ENCODE results near the genes WFDC2, SPINT3, PLTP, ZNF335 and NCOA5.

- PRO-cap, result bidirectional peak, plus-strand start at chr20:45117913, minus-strand start at chr20:45117738
- RAMPAGE, long total RNA, 4 experiments, result no peak in any of the 4 experiments
These were observed 2.6 kb upstream of the WFDC5 start for GRCh38 chr20:45117477-45118096.

GRCh38 chr20:45154583-45155112 lies 20.1 kb upstream of the PI3 start:
- PRO-cap, result no peak
- RAMPAGE, long total RNA, 4 experiments, result no peak in any of the 4 experiments

DNA sequence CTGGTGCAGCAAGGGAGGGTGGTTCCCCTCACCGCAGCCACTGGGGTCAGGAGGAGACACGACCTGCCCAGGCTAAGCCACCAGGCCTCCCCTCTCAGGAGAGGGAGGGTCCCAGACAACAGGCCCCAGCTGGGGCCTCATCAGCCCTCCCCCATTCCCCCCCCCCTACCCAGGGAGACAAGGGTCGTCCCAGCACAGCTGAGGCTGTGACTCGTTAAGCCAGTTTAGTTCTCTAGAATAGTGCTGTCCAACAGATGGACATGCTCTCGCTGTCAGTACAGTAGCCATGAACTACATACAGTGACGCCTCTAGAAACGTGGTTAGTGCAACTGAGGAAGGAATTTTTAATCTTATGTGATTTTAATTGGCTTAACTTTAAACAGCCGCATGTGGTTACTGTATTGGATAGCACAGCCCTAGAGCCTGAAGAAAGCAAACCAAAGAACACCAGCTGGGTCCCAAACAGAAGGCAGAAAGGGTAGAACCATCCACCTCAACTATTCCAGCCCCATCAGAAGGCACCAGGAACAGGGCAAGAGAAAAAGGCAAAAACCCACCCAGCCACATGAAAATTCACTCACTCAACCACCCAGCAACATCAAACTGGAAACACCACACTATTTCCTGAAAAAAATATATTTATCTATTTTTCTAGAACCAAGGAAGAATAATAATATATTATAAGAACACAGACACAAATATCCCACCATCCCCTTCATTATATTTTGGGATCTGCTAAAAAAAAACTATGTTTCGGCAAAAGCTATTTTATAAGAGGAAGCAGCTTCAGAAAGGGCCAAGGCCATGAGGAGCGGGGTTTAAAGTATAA lies 17.6 kb upstream of the MATN4 start:
- PRO-cap, result no peak
- RAMPAGE, long total RNA, 4 experiments, result start-site peak on the minus strand in 1 of 4 experiments, centred at position 201 of the sequence, 95 reads per replicate

DNA sequence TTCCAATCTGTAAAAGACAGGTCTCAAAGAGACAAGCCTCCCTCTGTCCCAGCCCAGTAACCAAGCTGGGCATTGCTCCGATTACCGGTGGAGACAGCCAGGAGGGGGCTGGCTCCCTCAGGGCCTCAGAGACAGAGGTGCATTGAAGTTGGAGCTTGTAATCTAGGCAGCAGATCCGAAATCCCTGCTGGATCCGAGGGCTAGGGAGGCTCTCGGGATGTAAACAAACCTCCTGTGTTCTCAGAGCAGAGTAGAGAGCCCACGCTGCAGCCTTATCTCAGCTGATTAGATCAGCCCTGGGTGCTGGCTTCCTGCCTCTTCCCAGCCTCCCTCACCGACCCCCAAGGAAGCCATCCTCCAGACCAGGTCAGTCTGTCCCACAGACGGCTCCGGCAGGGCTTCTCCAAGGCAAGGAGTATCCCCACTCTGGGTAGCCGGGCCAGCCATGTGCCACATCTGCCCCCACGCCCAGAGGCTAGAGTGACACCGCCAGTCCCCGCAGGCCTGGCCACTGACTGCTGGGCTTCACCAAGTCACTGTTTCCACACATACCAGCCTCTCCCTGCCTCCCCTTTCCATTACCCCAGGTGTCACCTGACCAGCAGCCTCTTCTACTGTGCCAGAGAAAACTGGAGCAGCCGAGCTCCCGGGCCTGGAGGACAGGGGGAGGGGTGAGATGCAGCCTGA lies 6.2 kb downstream of the SDC4 start:
- PRO-cap, result bidirectional peak, plus-strand start at position 622 of the sequence, minus-strand start at position 520 of the sequence
- RAMPAGE, long total RNA, 4 experiments, result no peak in any of the 4 experiments

GRCh38 chr20:45344615-45345023 lies 3.6 kb downstream of the SDC4 start:
- PRO-cap, result no peak
- RAMPAGE, long total RNA, 4 experiments, result no peak in any of the 4 experiments

GRCh38 chr20:45346959-45347371 lies 1.3 kb downstream of the SDC4 start:
- PRO-cap, result no peak
- RAMPAGE, long total RNA, 4 experiments, result start-site peak on the minus strand in 1 of 4 experiments, at chr20:45347026-45347249 at its widest, 47 reads per replicate

GRCh38 chr20:45368055-45368818 lies 5.3 kb downstream of the SYS1 start:
- PRO-cap, result no peak
- RAMPAGE, long total RNA, 4 experiments, result no peak in any of the 4 experiments

DNA sequence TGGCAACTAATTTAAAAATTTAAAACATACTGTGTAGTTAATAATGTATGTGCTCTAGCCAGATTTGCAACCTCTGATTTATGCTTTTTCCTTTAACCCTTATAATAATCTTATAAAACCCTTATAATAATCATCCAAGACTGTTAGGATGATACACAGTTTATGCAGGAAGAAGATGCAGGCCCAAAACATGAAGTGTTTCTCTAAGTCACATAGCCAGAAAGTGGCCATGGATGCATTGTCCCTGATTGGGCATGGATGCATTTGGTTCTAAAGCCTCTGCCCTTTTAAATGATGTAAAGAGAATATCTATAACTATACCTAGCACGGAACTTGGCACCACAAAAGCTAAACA lies 2.1 kb upstream of the WFDC2 start:
- PRO-cap, result no peak
- RAMPAGE, long total RNA, 4 experiments, result no peak in any of the 4 experiments

GRCh38 chr20:45469215-45470074 lies at the start of gene WFDC2:
Gene WFDC2, plus strand, starts transcription at chr20:45469753.
- PRO-cap, result no peak
- RAMPAGE, long total RNA, 4 experiments, result start-site peak on the plus strand in 3 of 4 experiments, at chr20:45469692-45469879 at its widest, 14 to 206 reads per replicate

DNA sequence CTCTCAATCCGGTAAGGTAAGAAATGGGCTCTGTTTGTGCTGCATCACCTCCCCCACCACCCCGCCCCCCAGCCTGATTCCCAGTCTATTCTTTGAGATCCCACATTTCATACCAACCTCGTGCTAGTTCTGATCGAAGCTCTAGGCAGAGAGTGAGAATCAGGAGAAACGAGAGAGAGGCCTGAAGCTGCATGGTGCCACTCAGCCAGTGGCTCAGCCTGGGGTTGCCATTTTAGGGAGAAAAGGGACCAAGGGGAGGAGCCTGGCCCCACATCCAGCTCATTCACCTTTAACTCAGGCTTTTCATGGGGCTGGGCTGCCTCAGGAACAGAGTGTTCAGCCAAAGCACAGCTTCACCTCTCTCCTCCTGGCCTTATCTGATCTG lies at the start of gene SPINT3:
Gene SPINT3 (minus strand): TSS at position 207 of the 385 bp plus-strand sequence.
- PRO-cap, result no peak
- RAMPAGE, long total RNA, 4 experiments, result no peak in any of the 4 experiments

DNA sequence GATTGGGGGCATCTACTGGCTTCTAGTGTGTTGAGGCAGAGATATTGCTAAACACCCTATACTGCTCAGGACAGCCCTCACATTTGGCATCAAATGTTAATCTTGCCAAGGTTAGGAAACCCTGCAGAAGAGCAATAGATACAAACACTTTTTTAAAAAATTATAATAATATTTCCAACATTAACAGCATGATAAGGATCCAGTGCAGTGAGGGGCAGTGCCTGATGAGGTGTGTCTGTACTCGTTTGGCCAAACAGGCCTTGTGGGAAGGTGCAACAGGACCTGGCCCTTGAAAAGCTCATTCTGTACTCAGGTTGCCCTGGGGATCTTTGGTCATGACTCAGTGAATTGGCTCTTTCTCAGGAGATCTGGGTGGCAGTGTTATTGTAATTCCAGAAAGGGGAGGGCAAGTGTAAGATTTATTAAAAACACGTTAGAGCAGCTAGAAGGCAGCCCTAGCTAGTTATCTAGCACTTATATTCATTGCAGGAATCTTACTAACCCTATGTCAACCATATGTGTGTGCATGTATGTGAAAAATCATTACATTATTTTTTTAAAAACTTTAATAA lies 2.8 kb upstream of the SPINT3 start:
- PRO-cap, result no peak
- RAMPAGE, long total RNA, 4 experiments, result no peak in any of the 4 experiments

DNA sequence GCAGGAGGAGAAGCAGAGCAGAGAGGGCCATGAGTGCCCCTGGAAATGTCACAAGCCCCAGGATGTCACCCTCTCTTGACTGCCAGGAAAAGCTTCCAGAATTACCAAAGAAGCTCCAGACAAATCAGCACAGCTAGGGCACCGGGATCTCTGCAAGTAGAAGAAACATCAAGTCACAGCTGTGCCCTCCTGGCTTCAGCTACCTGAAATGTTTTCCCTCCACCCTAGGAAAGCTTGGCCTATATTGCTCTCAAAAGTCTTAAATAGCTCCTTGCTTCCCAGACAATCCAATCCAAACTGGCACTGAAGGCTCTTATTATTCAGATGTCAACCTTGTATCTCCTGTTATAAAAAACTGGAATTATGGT lies 17.4 kb downstream of the WFDC3 start:
- PRO-cap, result no peak
- RAMPAGE, long total RNA, 4 experiments, result no peak in any of the 4 experiments

DNA sequence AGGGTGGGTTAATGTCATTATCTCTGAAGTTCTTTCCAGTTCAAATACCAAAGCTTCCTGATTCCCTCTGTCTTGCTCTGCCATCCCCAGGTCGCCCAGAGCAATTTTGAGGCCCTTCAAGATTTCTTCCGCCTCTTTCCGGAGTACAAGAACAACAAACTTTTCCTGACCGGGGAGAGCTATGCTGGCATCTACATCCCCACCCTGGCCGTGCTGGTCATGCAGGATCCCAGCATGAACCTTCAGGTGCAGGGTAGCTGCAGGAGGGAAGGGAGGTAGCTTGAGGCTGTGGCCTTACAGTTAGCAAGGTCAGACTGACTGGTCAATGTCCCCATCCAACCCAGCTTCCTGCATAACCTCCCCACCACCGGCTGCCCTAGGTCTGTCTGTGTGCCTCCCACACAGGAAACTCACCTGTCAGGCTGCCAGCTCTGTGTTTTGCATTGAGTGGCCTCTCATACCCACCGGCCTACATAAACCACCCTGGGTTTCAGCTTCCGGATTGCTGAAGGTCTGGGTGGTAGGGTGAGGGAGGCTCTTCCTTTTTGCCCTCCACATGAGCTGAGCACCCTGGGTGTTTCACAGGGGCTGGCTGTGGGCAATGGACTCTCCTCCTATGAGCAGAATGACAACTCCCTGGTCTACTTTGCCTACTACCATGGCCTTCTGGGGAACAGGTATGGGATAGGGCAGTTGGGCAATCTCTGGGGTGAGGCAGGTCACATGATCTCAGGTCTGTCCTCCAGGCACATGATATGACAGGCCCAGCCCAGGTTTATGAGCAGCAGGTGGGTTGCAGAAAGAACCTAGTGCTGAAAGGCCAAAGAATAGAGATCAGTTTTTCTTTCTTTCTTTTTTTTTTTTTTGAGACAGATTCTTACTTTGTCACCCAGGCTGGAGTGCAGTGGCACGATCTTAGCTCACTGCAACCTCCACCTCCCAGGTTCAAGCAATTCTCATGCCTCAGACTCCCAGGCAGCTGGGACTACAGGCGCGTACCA lies 1.8 kb downstream of the CTSA start:
- PRO-cap, result no peak
- RAMPAGE, long total RNA, 4 experiments, result no peak in any of the 4 experiments

DNA sequence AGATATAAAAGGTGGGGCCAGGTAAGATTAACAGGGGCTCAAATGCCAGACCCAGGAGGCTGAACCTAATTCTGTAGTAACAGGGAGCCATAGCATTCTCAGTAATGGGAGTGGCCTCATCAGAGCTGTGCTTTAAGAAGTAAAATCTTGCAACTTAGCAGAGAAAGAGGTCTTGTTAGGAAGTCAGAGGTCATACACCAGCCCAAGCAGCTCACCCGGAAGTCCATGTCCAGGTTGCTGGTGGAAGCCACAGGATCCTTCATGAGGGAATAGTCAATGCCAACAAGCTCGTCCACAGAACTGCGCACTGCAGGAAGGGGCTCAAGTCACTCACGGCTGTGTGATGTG lies 5.9 kb downstream of the PLTP start:
- PRO-cap, result no peak
- RAMPAGE, long total RNA, 4 experiments, result no peak in any of the 4 experiments

- PRO-cap, result bidirectional peak, plus-strand start at chr20:45912303, minus-strand start at chr20:45912152
- RAMPAGE, long total RNA, 4 experiments, result start-site peak on the minus strand in 4 of 4 experiments, at chr20:45912142-45912159 at its widest, 60 to 303 reads per replicate
These were observed at the start of gene PLTP for GRCh38 chr20:45911529-45912468. Gene PLTP, minus strand, starts transcription at chr20:45912155.

DNA sequence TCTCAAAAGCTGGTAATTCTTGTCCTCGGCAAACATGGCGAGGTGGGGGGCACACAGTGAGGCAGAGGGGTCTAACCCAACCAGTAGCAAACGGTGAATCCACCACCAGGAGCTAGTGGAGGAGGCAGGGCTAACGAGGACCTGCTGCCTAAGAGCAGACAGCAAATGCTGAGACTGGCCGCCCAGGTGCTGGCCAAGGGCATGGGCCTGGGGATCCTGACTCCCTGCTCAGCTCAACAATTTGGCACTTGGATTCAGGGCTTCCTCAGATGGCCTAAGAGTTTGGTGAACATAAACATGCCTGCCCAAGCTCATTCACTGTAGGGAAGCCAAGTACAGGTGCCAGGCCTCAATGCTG lies 18.4 kb downstream of the PCIF1 start:
- PRO-cap, result no peak
- RAMPAGE, long total RNA, 4 experiments, result no peak in any of the 4 experiments

GRCh38 chr20:45971679-45972792 lies at the start of gene ZNF335:
Gene ZNF335, minus strand, starts transcription at chr20:45972203.
- PRO-cap, result bidirectional peak, plus-strand start at chr20:45972073, minus-strand start at chr20:45971833; unidirectional peak, minus-strand start at chr20:45972183; bidirectional peak, plus-strand start at chr20:45972546, minus-strand start at chr20:45972299
- RAMPAGE, long total RNA, 4 experiments, result start-site peak on the minus strand in 4 of 4 experiments, at chr20:45971847-45972211 at its widest, 32 to 112 reads per replicate

- PRO-cap, result no peak
- RAMPAGE, long total RNA, 4 experiments, result no peak in any of the 4 experiments
These were observed 3.5 kb upstream of the MMP9 start for GRCh38 chr20:46005210-46005691.

DNA sequence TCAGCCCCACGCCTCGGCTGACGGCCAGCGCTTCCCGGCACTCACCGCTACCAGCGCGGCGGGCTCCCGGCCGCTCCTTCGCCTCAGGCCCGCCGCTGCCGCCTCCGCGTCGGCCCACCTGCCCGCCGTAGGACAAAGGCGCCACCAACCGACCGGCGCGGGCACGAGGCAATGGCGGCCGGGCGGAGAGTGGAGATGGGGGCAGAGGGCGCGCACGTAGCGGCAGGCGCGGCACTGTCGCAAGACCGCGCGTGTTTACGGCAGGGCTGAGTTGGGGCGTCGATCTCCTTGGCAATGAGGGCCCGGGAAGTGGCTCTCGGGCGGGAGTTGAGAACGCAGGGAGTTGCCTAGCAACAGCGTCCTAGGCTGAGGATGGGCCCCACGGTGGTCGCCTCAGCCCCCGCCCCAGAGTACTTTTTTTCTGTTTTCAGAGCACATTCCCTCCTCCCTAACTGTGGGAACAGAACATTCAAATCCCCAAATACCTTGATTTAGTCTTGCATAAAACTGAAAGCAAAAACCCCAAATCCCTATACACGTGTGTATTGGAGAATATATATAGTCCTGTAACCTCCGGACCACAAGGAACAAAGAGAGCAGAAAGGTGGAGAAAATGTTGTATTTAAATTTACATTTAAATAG lies at the start of gene NCOA5:
Gene NCOA5 (minus strand): TSS at position 191 of the 642 bp plus-strand sequence.
- PRO-cap, result bidirectional peak, plus-strand start at position 315 of the sequence, minus-strand start at position 191 of the sequence
- RAMPAGE, long total RNA, 4 experiments, result start-site peak on the minus strand in 1 of 4 experiments, centred at position 141 of the sequence, 50 reads per replicate

DNA sequence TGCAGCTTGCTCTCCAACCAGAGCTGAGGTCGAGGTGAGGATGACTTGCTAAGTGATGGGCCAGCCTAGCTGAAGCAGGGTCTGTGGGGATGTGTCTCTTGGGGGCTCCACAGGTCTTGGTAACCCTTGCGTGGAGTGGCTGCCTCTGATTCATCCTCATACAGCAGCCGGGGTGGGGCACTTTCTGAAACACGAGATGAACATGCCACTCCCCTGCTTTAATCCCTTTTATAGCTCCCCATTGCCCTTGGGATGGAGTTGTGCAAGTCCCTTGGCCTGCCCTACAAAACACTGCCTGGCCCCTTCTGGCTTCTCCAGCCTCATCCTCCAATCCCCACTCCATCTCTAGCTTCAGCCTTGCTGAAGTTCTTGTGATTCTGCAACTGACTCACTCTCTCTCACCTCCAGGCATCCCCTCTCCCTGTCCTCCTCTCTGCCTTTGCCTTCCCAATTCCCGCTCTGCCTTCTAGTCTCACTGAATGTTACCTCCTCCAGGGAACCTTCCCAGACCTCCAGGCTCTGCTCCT lies 94.0 kb downstream of the CDH22 start:
- PRO-cap, result no peak
- RAMPAGE, long total RNA, 4 experiments, result no peak in any of the 4 experiments

Measured in suprapubic skin (tissue), 4 donors.